SEM (cell line): Measurements from ENCODE around the gene UGT3A1.

DNA sequence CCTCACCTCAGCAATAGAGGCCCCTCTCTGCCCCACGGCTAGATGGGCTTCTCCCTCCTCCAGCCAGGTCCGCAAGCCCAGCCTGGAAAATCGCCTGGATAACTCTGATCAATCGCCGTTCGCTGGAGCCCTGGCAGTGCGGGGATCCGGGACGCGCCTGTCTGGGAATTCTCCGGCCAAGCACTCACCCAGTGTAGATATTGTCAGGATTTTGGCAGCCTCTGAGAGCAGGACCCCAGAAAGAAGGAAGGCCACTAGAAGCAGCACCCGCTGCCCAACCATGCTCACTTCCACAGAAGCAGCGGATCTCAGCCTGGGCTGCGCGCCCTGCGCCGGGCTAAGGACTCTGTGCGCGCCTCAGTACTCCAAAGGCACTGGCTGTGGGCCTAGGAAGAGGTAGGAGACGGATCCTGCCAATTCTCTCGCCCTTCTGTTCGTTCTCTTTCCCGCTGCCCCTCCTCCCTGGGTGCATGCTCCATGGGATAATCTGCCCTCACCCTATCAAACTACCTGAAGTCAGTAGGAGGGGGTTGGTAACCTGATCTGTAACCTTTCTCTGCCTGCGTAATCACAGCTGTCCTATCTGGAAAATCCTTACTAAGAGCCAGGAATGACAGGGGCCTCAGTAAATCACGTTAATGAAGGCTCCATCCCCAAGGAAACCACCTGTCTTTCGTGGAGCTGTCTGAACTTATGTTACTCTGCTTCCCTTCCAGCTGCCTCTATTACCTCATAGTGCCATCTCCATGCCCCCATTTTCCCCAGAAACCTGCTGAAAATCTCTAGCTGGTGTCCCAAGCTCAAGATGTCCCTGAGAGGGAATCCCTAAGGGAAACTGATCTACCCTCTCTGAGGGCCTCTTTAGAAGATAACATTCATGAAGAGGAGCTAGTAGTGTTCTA is at the start of gene UGT3A1:
TSS of gene UGT3A1 (minus strand) at position 432 of the 902 bp plus-strand sequence.
- PRO-cap, result no peak

DNA sequence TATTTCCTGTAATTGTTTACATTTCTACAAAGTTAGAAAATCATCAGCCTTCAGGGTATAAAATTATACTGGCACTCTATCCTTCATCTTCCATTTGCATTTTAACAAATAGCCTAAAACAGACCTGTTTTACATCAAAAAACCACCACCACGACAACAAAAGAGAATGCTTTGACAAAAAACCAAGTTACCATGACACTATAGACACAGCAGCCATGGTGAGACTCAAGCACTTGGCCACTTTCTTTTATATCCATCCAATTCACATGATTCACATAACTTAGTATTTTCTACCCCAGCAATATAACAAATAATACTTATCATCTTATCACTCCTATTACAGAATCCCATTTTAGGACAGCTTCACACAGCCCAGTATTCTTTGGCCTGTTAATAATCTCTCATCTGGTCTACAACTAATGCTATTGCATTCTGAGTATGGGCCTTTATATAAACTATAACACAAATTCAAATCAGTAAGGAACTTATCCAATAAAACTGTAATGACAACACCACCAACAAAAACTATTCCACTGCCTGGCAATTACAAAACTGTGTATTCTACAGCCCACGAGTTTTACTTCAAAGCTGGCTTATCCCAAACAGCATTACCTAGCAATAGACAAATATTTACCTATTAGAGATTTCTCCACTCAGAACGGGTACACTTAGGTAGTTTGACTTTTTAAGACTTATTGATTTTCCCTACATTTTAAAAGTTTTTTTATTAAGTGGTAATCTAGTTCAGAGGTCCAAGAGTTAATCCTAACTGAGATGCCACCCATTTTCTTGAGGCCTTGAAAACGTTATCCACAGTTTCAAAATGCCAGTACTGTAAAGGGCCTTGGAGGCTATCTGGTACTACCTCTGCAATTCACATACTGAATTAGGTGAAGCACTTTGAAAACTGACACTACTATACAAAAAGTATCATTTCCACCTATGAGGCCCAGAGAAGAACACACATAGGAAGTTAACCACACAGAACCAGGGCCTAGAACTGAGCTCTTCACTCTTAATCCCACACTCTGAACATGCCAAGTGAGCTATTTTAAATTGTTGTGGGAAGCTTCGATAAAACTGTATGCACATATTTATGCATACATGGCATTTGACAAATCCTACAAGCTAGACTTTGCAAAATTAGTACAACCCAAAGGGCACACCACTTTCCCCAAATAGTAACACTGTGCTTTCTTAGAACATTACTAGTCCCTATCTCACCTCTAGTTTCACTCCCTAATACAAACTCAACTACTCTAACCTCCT is 2.4 kb downstream of the NADK2 start:
- PRO-cap, result no peak

DNA sequence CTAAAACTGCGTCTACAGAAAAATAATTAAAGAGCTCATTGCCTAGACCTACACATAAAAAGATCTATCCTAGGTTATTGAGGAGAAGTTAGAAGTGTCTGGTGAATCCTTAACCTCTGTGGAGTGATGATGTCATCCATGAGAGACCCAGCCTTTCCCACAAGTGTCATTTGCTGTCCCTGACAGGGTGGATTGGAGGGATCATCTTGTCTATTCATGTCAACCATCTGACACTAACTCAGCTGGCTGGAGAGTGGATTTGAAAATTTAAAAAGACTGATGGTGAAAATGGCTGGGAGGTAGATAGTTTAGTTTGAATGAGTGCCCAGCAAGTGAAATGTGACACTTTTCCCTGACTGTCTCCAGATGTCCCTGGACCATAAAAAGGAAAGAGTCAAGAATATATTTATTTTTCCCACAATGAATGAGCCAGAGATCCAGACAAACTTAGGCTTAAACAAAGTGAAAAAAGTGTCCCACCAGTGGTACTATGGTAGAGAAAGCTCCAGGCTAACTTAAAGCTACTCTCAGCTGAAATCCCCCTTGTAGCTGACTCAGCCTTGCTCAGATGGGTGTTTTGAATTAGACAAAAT is 1.1 kb downstream of the RANBP3L start:
- PRO-cap, result no peak

- PRO-cap, result no peak
Observed at GRCh38 chr5:36535257-36535795, 71.1 kb upstream of the SLC1A3 start.

DNA sequence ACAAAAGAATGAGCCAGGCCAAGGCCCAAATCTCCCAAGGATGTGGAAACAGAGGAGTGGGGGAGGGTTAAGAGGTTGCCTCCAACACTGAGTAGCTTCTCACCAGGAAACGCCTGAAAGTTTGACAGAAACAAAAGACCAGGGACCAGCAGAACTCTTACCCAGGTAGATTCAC is 12.6 kb downstream of the SLC1A3 start:
- PRO-cap, result no peak

- PRO-cap, result no peak
Observed at GRCh38 chr5:36652292-36652761, 45.9 kb downstream of the SLC1A3 start.

GRCh38 chr5:36739525-36740488 is 133.4 kb downstream of the SLC1A3 start:
- PRO-cap, result no peak

- PRO-cap, result no peak
Observed at GRCh38 chr5:36770171-36770637, 106.4 kb upstream of the NIPBL start.

- PRO-cap, result bidirectional peak, plus-strand start at chr5:36876779, minus-strand start at chr5:36876694
Observed at GRCh38 chr5:36876511-36876728, 149 bp upstream of the NIPBL start.

DNA sequence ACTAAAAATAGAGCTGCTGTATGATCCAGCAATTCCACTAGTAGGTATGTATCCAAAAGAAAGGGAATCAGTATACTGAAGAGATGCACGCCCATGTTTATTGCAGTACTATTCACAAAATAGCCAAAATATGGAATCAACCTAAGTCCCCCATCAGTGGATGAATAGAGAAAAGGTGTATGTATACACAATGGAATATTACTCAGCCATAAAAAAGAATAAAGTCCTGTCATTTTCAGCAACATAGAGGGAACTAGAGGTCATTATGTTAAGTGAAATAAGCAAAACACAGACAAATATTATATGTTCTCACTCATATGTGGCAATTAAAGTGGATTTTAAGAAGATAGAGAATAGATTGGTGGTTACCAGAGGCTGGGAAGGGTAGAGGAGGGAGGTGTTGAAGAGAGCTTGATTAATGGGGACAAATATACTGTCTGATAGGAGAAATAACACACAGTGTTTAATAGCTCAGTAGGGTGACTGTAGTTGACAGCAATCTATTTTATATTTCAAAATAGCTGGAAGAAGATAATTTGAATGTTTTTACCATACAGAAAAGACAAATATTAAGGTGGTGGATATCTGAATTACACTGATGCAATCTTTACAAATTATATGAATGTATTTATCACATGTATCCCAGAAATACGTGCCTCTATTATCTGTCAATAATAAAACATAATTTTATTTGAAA is 88.7 kb downstream of the NIPBL start:
- PRO-cap, result no peak

GRCh38 chr5:36985423-36986227 is 109.1 kb downstream of the NIPBL start:
- PRO-cap, result no peak

- PRO-cap, result no peak
Observed at GRCh38 chr5:37249930-37250297, 738 bp upstream of the CPLANE1 start.

GRCh38 chr5:37669291-37669834 is 170.5 kb downstream of the GDNF start:
- PRO-cap, result no peak

- PRO-cap, result no peak
Observed at GRCh38 chr5:38445941-38446709, 110.3 kb downstream of the LIFR start.

DNA sequence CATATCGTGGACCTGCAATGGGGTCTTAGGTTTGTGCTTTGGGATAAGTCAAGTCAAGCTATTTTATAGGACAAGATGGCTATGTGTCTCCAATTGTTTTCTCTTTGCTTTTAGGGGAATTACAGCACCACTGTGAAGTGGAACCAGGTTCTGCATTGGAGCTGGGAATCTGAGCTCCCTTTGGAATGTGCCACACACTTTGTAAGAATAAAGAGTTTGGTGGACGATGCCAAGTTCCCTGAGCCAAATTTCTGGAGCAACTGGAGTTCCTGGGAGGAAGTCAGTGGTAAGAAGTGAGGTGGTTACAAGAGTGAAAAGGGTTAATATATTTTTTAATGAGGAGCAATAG is 35.6 kb downstream of the OSMR start:
- PRO-cap, result no peak

- PRO-cap, result no peak
Observed at GRCh38 chr5:38921015-38921736, 75.4 kb downstream of the OSMR start.

DNA sequence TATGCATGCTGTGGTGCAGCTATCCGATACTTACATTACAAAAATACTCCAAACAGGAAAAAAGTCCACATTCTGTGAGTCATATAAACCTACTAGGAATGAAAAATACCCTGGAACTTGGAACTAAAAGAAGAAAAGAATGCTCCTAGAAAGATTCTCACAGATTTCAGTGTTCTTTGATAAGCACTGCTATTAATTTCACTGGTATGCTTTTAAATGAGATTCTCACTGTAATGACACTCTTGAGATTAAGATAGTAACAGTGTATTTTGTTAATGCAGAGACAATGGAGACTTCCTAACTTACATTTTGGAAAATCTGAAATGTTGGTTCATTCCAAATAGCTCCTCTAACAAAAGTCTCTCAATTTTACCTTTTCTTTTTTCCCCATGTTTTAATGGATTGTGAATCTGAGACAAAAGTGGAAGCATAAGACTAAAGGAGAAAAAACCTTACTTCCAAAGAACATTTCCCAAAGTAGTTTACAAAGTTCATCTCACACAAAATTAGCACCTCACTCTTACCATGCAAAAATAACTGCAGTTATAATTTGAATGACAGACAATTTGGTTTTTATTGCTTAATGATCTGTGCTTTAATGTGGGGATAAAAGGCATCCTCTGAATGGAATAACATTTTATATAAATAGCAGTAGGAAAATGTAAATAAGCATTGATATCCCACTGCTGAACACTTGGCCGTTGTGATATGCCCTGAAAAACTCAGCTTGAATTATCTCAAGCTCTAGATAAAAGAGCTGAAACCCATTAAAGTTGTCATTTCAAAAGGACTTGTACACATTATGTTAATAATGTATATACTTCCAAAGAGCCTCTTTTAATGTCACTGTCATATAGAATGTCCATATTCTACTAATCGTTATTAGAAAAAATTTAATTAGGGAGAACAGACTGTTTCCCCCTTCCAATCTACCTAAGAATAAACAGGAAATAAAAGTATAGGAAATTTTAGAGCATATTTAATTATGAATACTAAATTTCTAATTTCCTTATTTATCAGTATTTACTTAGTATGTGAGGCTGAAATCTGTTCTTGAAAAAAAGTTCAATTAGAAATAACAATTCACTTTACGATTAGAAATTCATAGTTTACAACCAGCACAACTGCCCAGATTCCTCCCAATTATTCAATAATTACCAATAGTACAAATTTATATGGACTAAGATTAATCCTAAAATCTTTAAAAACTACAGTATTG is 93.1 kb downstream of the OSMR start:
- PRO-cap, result no peak

GRCh38 chr5:38956577-38957330 is 110.9 kb downstream of the OSMR start:
- PRO-cap, result no peak

DNA sequence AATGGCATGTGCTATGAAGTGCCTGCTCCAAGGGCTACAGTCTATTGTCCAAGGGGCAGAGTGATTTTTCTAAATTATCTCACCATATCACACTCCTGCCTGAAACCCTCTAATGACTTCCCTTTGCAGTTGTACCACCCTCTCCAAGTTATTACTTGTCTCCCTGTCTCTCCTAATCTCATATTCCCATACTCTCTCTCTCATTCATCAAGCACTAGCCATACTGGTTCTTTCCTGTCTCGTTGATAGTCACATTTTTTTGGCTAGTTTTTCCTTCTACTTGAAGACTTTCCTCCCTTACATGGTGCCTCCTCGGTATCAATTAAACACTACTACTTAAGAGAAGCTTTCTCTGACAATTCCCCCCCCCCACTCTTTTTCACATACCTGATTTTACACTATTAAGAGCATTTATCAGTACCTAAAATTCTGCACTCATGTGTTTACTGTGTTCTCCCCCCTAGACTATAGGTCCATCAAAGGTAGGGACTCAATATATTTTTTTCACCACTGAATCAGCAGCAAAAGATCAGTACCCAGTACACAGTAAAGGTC is 19.1 kb downstream of the RICTOR start:
- PRO-cap, result no peak

DNA sequence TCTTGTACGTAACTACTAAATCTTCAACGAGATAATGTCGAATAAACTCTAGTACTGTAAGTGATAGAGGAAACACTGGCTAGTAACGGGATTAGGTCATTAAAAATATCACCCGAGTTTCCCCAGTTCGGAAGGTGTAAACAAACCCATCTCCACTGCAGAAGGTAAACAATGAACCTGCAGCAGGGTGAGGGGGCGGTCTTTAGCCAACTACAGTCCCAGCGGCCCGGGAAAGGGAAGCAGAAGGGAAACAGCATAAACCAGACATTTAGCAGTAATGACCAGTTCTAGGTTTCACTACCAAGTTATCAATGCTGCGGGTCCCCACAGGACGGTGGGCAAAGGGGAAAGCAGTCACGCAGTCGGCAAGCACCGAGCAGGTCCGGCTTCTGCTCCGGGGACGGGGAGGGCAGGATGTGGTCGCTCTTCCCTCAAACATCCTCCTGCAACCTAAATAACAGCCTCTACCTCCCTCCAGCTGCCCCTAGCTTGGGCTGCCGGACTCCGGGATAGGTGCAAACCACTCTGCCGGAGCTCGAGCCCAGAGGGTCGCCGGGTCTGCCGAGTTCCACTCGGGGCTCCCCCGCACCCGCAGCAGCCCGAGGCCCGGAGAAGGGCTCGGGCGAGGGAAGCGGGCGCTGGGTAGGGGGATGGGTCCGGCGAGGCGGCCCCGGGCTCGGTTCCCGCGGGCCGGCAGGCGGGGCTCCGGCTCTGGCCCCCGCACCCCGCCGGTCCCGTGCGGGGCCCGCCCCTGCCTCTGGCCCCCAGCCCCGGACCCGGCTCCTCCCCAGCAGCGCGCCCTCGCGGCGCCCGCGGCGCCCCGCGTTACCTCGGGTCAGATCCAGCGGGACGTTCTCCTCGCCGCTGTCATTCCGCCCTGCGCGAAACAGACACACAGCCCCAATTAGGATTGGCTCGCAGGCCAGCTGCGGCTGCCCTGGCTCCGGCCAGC is 641 bp downstream of the RICTOR start:
- PRO-cap, result bidirectional peak, plus-strand start at position 284 of the sequence, minus-strand start at position 279 of the sequence; bidirectional peak, plus-strand start at position 485 of the sequence, minus-strand start at position 418 of the sequence; bidirectional peak, plus-strand start at position 870 of the sequence, minus-strand start at position 890 of the sequence